ENCODE measurements around a stretch of chr14.

DNA sequence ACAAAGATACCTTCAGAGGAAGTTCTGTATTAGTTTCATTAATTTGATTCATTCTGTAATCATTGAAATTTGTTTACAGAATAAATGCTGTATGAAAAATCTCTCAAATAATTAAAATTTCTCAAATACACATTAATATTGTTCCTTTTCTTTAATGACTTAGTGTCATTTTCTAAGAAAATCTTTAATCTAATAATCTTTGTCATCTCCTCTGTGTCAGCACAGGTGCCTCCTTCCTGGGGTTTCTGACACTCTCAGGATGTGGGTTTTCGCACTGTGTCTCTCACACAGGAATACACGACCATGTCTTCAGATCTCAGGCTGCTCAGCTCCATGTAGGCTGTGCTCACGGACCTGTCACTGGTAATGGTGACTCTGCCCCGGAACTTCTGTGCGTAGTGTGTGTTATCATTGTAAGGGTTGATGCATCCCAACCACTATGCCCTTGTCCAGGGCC is 647.7 kb downstream of the TMEM121 start:
- PRO-cap: no peak
- RAMPAGE, long total RNA, 2 experiments: no peak in any of the 2 experiments

GRCh38 chr14:106397029-106397571 is 870.7 kb downstream of the TMEM121 start:
- PRO-cap: no peak
- RAMPAGE, long total RNA, 2 experiments: no peak in any of the 2 experiments

- PRO-cap: no peak
- RAMPAGE, long total RNA, 2 experiments: no peak in any of the 2 experiments
These were observed 1031.0 kb downstream of the TMEM121 start for GRCh38 chr14:106557290-106557795.

GRCh38 chr14:106622677-106622953 is 1096.2 kb downstream of the TMEM121 start:
- PRO-cap: no peak
- RAMPAGE, long total RNA, 2 experiments: no peak in any of the 2 experiments

All from lower leg skin (tissue), 2 donors.